SP-49 (cell line): ENCODE results near the gene SHTN1.

GRCh38 chr10:116829991-116830548, 19.2 kb upstream of the ENO4 start:
- PRO-cap = no peak

- PRO-cap = no peak
Observed at GRCh38 chr10:116948846-116949064, 56.2 kb downstream of the SHTN1 start.

DNA sequence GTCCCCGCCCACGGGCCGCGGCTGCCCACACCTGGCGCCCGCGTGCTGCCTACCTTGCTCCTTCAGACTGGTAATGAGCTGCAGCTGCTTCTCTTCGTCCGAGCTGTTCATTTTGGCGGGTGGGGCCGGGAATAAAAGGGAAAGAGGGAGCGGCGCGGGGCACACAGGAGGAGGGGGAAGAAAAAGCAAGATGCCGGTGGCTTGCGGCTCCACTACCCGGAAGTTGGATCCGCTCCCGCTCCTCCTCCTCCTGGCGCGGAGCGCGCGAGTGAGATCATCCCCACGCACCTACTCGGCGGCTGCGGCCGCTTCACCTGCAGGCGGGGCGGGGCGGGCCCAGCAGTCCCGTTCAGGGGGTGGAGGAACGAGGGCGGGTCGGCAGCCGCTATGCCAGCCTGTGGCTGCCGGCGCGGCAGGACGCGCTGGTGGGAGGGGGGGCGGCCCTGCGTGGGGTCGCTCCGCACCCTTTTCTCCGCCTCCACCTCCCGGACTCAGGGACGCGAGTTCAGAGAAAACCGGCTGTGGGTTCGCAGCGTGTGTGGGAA, at the start of gene SHTN1:
SHTN1 (minus strand) TSS at position 219 of the 545 bp plus-strand sequence.
- PRO-cap = no peak

DNA sequence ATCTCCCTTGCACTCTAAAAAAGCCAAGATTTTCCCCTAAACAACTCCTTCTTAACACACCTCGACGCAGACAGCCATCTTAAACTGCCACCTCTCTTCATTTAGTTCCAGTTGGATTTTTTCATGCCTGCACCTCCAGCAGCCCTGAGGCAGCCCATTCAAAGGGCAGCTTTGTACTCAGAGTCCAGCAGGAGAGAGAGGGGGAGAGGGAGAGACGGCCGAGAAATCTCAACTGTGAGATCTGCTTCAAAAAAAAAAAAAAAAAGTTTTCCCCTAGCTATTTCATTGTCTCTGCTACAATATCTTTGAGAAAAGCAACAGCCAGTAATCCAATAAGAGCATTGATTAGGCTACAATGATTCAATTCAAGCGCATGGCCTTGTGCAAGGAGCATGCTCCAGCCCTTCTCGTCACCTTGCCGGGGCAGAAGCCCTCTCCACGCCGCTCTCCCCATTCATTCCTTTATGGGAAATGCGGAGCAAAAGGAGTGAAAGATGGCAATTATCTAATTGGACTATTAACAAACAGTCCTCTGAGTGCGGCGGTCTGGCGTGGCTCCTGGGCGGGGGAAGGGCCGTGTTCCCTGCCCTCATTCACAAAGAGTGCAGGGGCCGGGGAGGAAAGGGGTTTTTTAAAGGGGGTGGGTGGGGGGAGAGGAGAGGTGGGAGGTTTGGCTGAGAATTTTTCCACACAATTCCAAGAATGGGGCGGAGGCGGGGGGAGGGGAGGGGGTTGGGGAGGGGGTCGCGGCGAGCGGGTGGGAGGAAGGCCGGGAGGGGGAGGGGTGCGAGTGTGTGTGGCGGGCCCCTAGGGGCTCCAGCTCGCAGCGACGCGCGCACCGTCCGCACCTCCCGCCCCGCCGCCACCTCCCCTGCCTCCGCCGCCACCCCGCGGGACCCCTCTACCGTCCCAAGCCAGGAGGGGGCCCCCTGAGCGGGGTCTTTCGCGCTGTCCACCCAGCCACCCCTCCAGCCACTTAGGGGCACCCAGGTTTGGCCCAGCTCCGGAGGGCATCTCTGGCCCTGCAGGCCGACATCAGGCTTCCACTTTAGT, 1.2 kb upstream of the VAX1 start:
- PRO-cap = no peak

- PRO-cap = no peak
Observed at GRCh38 chr10:118045557-118046533, 896 bp downstream of the RAB11FIP2 start.

- PRO-cap = no peak
Observed at GRCh38 chr10:118269494-118269976, 72.6 kb downstream of the FAM204A start.

DNA sequence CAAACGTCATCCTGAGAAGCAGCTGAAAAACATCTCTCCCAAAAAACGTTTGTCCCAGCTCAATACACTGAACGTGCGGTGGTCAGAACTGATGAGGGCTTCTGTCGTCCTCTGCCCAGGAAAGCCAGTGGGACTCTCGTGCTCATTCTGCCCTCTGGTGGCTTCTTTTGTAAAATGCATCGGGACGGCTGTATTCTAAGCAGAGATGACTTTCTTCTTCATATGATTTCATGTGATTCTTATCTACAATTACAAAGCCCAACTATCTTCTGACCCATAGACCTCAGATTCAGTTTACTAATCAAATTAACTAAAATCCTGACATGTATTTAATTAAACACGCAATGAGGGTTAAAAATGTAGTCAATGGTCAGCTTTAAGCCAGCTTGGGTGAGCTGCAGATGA, 117.5 kb upstream of the FAM204A start:
- PRO-cap = no peak

- PRO-cap = no peak
Observed at GRCh38 chr10:118704560-118705258, 50.1 kb downstream of the CACUL1 start.

GRCh38 chr10:118744281-118744793, 10.4 kb downstream of the CACUL1 start:
- PRO-cap = no peak

- PRO-cap = no peak
Observed at GRCh38 chr10:119030304-119030659, 768 bp downstream of the NANOS1 start.

- PRO-cap = no peak
Observed at GRCh38 chr10:119065173-119065733, 15.4 kb downstream of the EIF3A start.

DNA sequence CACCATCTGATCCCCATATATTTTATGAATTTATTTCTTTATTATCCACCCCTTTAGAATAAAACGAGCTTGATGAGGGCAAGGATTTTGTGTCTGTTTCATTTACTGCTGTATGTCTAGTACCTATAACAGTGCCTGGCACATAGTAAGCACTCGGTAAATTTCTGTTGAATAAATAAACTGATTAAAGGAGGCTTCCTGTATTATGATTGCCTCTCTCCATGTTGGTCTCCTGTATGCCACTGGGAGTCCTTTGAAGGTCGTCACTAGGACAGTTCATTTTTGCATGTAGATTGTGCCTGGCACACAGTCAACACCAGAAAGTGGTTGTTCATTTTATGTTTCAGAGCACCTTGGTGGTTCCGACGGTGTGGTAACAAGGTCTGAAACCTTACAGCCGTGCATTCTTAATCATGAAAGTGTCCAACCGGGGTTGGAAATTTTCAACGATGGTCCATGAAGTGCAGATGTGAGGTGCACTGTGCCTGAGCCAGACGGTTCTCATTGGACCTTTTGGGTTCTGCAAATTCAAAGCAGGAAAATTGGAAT, 9.7 kb upstream of the EIF3A start:
- PRO-cap = no peak

GRCh38 chr10:119288304-119289161, 81.2 kb downstream of the GRK5 start:
- PRO-cap = no peak

DNA sequence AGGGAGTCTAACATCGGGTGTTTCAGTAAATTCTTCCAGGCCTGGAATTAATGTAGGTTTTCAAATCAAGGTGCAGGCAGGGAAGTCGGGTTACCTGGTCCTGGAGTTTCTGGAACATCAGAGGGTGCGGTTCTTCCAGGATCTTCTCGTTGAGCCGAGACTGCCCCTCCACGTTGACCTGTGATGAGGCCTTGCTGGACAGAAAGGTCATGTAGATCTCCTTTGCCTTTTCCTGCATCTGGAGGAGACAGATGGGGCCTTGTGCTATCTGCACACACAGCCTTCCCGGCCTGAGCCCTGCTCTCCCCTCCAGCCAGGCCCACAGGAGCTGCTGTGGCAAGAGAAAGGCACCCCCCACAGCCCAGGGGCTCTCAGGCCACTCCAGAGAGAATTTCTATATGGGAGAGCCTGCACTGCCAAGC, 27.1 kb downstream of the RGS10 start:
- PRO-cap = no peak

DNA sequence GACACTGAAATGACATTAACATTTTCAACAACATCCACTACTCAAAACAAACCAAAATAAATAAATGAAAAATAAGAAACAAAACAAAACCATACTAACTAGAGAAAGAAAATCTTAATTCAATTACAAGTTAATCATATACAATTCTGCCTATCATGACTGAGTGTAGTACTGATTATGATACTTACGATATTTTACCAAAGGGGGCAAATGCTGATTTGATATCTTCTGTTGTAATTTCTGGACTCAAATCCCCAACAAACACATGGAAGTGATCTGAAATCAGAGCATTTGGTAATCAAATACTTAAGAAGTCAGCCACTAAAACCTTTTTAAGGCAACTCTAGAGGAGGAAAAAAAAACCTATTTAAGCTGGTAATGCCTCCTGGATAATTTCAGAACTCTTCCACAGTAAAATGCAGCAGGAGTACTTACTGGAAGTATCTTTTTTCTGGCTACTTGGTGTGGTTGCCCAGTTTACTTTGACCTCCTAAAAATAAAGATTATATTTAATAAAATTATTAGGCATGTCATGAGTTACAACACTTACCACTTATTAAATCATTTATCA, 14.9 kb downstream of the TIAL1 start:
- PRO-cap = no peak

DNA sequence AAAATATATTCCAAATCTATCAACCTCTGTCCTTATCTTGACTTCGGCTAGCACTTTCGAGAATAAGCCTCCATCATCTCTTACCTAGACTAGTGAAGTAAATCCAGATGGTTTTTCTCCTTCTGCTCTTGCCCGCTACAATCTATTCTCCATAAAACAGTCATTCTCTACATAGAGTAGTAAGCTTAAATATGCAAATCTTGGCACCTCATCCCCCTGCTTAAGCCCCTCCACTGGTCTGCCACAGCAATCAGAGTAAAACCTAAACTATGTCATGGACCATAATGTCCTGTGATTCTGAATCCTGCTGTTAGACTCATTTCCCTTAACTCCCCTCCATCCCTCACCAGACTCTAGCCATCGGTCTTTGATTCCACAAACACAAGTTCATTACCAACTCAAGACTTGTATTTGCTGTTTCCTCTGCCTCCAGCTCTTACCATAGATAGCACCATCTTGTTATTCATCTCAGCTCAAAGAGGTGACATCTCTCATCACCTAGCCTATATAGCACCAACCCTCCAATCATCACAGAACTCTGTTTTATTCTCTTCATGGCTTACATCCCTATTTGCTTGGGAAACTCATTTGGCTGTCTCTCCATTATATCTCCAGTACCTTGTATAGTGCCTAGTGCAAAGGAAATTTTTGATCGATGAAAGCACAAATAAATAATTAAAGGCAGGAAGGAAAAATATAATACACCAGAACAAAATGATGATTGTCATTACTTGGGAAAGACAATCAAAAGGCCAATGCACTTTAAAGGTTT, 10.2 kb downstream of the TIAL1 start:
- PRO-cap = no peak

DNA sequence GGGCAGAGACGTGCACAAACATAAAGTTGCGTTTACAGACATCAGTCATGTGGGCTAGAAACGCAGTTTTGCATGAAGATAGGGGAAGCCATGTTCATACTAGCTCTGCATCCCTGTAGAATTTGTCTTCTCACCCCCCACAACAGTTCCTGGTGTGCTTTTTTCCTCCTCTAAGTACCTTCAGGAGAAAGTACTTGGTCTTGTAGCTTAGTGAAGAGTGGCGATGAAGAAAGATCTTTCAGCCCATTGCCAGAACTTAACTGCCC, 836 bp upstream of the TIAL1 start:
- PRO-cap = no peak

DNA sequence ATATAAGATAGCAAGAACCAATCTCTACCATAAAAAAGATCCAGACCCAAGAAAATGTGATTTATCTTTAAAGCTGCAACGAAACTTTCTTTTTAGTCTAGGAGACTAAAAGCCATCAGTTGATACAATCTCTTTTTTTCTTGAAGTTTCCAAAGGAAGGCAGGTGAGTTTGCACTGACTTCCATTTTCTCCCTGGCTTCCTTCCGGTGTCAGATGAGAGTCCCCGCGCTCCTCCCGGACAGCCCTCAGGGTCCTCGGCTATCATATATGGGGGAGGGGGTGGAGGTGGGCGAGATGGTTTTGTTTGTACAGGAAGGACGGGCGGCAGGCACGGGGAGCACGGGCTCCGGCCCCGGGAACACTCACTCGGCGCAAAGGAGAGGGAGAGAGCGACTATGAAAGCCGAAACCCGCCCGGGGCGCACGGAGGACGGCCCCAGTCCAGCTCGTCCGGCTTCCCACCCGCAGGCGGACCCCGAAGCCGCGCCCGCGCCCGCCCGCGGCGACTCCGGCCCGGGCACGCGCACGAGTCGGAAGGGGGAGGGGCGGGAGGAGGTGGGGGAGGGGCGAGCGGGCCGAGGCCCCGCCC, 349 bp upstream of the BAG3 start:
- PRO-cap = bidirectional peak, plus-strand start at position 303 of the sequence, minus-strand start at position 211 of the sequence; bidirectional peak, plus-strand start outside the sequence, minus-strand start at position 473 of the sequence

- PRO-cap = no peak
Observed at GRCh38 chr10:119655362-119656324, 4.5 kb downstream of the BAG3 start.

DNA sequence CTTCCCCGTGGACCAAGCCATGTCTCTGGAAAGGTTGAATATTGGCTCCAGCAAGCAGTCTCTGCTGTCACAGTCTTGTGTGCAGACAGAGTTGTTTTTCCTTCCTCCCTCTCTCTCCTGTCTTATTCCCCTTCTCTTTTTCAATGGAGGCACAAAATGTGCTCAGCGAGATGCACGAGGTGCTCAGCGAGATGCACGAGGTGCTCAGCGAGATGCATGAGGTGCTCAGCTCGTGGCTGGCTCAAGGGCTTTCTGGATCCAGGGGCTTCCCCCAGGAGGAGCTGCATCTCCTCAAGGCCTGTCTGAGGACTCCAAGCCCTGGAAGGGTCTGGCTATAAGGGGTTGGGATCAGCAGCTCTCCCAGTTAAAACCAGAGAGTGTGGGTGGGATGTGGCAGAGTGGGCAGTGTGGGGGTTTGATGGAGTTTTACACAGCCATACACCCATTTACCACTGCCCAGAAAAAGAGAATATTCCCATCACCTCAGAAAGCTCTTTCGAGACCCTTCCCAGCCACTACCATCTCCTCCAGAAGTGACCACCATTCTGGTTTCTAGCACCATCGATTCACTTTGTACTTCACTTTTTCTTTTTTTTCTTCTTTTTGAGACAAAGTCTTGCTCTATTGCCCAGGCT, 15.3 kb downstream of the BAG3 start:
- PRO-cap = no peak